HepG2 (cell line): ENCODE measurements around a stretch of chr6.

DNA sequence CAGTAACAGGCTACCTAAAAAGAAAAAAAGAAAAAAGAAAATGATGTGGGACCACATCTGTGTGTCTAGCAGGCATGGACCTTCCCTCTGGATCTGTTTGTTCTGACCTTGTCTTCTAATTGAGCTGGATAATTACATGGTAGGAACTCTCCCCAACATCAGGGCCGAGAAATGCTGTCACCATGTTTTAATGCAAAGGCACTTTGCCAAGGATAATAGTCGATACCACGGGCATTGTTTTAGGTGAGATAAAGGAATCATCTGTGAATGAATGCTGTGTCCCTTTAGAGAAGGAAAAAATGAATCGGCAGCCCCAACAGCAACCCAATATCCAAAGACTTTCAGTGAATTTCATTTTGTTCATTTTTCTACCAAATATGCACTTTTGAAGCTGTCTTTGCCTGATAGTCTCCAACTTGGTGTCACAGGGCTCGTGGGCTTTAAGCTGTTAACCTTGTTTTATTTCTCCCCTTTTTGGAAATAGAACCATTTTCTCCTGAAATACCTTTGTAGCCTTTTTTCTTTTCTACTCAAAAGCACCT is 149.2 kb downstream of the ZDHHC14 start:
- RRBS, 2 experiments, result no CpG with 5 or more reads among the region's 5 CpGs
CAGE:
- cytosol, long polyA minus RNA, result no peak
- cytosol, long polyA plus RNA, result no peak
- long polyA plus RNA, result no peak
- nucleus, long polyA minus RNA, result no peak
- nucleus, long polyA plus RNA, result no peak

- RRBS, 2 experiments, result no CpG with 5 or more reads among the region's 2 CpGs
CAGE:
- cytosol, long polyA minus RNA, result no peak
- cytosol, long polyA plus RNA, result no peak
- long polyA plus RNA, result no peak
- nucleus, long polyA minus RNA, result no peak
- nucleus, long polyA plus RNA, result no peak
These were observed 198.8 kb downstream of the ZDHHC14 start for GRCh38 chr6:157579761-157580154.

DNA sequence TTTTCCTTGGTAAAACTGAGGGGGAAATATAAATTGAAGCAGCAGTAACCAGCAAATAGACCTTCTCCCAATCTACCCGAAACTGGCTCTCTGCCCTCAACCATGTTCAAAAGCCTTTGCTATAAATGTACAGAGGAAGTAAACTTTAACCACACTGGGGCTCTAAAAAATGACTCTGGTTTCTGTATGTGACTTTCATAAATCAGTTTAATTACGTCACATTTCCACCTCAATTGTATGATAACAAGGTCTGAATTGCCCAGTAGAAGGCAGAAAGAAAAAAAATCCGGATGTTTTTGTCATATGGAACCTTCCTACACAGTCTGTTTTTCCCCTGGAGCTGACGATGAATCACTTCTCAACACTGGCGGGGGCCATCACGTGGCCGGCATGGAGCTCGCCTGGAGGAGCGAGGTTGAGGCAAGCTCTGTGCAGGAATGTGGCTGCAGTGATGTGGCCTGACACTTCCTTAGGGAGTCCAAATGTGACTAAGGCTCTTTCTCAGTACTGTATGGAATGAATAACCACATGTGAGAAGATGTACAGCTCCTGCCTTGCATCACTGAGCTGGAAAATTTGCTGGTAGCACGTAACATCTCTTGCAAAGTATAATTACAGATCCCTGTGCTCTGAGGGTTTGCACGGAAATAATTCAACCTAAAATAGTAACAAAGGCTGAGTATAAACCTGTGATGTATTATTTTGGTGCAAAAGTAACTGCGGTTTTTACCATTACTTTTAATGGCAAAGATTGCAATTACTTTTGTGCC is 58.6 kb upstream of the SNX9 start:
- RRBS, 2 experiments, result 1 to 2% methylated on average over 4 of the region's 12 CpGs
CAGE:
- cytosol, long polyA minus RNA, result no peak
- cytosol, long polyA plus RNA, result no peak
- long polyA plus RNA, result no peak
- nucleus, long polyA minus RNA, result no peak
- nucleus, long polyA plus RNA, result no peak

GRCh38 chr6:157780030-157780229 is 43.1 kb upstream of the SNX9 start:
- RRBS, 2 experiments, result no CpG with 5 or more reads among the region's 4 CpGs
CAGE:
- cytosol, long polyA minus RNA, result no peak
- cytosol, long polyA plus RNA, result no peak
- long polyA plus RNA, result no peak
- nucleus, long polyA minus RNA, result no peak
- nucleus, long polyA plus RNA, result no peak

GRCh38 chr6:157872183-157872932 is 49.3 kb downstream of the SNX9 start:
- RRBS, 2 experiments, result no CpG with 5 or more reads among the region's 7 CpGs
CAGE:
- cytosol, long polyA minus RNA, result no peak
- cytosol, long polyA plus RNA, result no peak
- long polyA plus RNA, result no peak
- nucleus, long polyA minus RNA, result no peak
- nucleus, long polyA plus RNA, result no peak

DNA sequence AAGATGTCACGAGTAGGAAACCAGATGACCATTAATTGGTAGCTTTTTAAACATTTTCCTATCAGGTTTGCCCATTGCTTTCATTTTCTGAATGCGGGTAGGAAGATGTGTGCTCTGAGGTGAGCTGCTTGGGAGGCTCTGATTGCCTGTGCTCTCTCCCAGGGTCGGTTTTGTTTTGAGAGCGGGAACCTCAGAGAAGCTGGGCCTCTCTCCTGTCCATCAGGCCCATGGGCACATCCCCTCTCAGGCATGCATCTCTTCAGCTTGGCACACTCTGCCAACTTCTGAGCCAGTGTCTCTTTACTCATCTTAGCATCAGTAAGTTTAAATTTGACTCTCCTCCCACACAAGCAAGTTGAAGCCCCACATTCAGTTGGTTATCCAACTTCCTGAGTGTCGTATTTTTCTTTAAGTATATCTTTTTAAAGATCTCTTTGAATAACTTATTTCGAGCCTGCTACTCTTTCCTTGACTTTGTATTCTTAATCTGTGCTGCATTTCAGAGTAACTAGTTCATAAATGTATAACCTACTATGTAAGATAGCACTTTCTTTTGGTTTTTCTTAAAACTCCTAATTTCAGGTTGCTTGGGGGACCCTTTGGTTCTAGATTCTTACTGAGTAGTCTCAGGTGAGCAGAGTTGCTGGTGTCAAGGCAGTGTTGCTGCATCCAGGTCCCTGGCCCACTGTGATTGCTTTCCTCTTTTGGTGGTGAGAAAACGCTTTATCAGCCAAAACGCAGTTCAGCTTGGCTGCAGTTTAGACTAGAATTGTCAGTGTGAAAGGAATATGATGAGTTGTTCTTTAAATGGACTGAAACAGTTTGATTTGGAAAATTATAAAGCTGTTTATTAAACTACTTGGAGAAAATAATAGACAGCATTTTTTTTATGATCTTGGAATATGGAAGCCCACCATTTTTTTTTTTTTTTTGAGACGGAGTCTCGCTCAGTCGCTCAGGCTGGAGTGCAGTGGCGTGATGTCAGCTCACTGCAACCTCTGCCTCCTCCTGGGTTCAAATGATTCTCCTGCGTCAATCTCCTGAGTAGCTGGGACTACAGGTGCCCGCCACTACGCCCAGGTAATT is 54.8 kb downstream of the SNX9 start:
- RRBS, 2 experiments, result no CpG with 5 or more reads among the region's 15 CpGs
CAGE:
- cytosol, long polyA minus RNA, result no peak
- cytosol, long polyA plus RNA, result no peak
- long polyA plus RNA, result no peak
- nucleus, long polyA minus RNA, result no peak
- nucleus, long polyA plus RNA, result no peak

GRCh38 chr6:157878602-157879379 is 55.7 kb downstream of the SNX9 start:
- RRBS, 2 experiments, result no CpG with 5 or more reads among the region's 13 CpGs
CAGE:
- cytosol, long polyA minus RNA, result no peak
- cytosol, long polyA plus RNA, result no peak
- long polyA plus RNA, result no peak
- nucleus, long polyA minus RNA, result no peak
- nucleus, long polyA plus RNA, result no peak

- RRBS, 2 experiments, result no CpG with 5 or more reads among the region's 12 CpGs
CAGE:
- cytosol, long polyA minus RNA, result no peak
- cytosol, long polyA plus RNA, result no peak
- long polyA plus RNA, result no peak
- nucleus, long polyA minus RNA, result no peak
- nucleus, long polyA plus RNA, result no peak
These were observed 62.3 kb downstream of the SNX9 start for GRCh38 chr6:157885093-157886029.

DNA sequence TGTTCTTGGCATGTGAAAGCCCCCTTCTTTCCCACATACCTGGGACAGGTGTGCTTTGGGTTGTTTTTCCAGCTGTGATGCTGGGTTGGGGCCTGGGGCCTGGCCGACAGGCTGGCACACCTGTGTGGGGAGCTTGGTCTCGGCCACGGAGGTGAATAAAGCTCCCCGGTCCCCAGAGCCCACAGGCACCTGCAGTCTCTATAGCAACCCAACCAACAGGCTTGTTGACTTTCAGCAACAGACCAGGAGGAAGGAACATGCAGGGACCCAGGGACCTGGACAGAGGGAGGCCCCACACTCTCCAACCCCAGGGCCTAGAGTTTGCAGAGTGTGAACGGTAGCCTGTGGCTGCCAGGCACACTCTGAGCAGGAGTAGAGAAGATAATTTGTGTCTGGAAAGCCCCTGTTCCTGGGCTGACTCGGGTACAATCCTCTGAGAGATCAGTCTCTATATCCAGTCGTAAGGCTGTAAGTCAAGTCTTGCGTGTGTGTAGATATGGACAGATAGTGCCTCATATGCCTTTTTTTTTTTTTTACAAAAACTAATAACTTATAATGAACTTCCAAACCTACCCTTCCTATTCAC is 14.6 kb upstream of the SYNJ2 start:
- RRBS, 2 experiments, result no CpG with 5 or more reads among the region's 8 CpGs
CAGE:
- cytosol, long polyA minus RNA, result no peak
- cytosol, long polyA plus RNA, result no peak
- long polyA plus RNA, result no peak
- nucleus, long polyA minus RNA, result no peak
- nucleus, long polyA plus RNA, result no peak

DNA sequence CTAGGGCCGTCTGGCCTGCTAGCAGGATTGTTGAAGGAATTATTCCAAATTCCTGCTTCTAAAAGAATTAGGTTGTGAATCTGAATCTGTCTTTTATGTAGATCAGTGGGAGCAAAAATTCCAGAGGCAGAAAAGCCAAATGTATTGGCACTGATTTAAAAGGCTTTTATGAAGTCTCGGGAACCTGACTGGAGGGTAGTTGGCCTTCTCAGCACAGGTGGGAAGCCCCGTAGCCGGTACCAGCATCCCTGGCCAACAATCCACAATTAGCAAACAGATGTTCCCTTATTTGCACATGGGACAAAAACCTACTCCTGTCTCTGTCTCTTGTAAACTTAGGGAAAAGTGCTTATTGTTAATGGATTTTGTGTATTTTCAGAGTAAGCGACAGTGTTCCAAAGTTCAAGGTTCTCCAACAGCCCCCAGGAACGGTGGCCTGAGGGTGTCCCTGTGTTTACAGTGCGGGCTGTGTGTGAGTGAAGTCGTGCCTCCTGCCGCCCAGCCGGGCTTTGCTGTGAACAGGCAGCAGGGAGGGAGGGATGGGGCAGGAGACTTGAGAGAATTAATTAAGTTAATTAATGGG is 3.7 kb downstream of the SYNJ2 start:
- RRBS, 2 experiments, result no CpG with 5 or more reads among the region's 10 CpGs
CAGE:
- cytosol, long polyA minus RNA, result no peak
- cytosol, long polyA plus RNA, result no peak
- long polyA plus RNA, result no peak
- nucleus, long polyA minus RNA, result no peak
- nucleus, long polyA plus RNA, result no peak

GRCh38 chr6:157989969-157990329 is 8.3 kb downstream of the SYNJ2 start:
- RRBS, 2 experiments, result no CpG with 5 or more reads among the region's 13 CpGs
CAGE:
- cytosol, long polyA minus RNA, result no peak
- cytosol, long polyA plus RNA, result no peak
- long polyA plus RNA, result no peak
- nucleus, long polyA minus RNA, result no peak
- nucleus, long polyA plus RNA, result no peak

DNA sequence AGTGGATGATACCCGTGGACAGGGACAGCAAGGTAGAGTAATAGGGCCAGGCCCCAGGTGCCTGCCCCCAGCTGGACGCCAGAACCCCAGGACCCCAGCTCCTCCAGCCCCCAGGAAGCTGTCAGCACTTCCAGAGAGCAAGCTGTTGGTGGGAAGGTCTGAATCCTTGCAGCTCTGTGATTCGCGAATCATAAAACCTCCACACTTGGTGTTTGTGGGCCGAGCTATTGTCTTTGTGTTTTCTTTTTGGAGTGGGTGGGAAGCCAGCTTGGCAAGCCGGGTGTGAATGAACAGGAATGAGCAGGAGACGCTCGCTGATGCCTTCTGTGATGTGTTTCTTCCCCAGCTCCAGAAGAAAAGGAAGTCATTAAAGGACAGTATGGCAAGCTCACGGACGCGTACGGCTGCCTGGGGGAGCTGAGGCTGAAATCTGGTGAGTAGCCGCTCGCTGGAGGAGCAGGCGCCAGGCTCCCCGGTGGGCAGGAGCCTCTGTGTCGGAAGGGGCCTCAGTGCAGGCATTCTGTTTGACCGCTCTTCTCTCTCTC is 35.3 kb downstream of the SYNJ2 start:
- RRBS, 2 experiments, result no CpG with 5 or more reads among the region's 18 CpGs
CAGE:
- cytosol, long polyA minus RNA, result no peak
- cytosol, long polyA plus RNA, result no peak
- long polyA plus RNA, result no peak
- nucleus, long polyA minus RNA, result no peak
- nucleus, long polyA plus RNA, result no peak

- RRBS, 2 experiments, result no CpG with 5 or more reads among the region's 6 CpGs
CAGE:
- cytosol, long polyA minus RNA, result no peak
- cytosol, long polyA plus RNA, result no peak
- long polyA plus RNA, result no peak
- nucleus, long polyA minus RNA, result no peak
- nucleus, long polyA plus RNA, result no peak
These were observed 52.6 kb downstream of the SYNJ2 start for GRCh38 chr6:158034279-158034673.

DNA sequence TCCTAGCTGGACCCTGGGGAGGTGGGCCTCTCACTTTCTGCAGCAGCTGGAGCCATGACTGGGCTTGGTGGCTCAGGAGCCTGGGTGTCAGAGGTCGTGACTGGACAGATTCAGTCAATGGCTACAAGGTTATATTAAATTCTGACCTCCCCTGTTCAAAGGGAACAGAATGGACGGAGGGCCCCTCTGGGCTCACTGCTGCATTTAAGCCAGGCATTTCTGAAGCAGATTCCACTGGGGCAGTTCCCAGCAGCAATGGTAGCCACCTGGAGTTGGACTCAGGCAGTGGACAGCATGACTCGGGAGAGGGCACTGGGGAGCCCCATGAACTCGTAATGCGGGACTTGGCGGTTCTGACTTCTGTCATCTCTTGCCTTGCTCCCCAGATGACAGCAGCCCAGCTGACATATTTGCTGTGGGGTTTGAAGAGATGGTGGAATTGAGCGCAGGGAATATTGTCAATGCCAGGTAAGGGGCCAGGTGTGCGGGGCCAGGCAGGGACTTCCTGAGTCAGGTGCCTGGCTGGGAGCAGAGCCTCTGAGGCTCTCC is 86.7 kb downstream of the SYNJ2 start:
- RRBS, 2 experiments, result no CpG with 5 or more reads among the region's 8 CpGs
CAGE:
- cytosol, long polyA minus RNA, result no peak
- cytosol, long polyA plus RNA, result no peak
- long polyA plus RNA, result no peak
- nucleus, long polyA minus RNA, result no peak
- nucleus, long polyA plus RNA, result no peak

GRCh38 chr6:158290030-158290433 is 22.2 kb upstream of the TULP4 start:
- RRBS, 2 experiments, result no CpG with 5 or more reads among the region's 3 CpGs
CAGE:
- cytosol, long polyA minus RNA, result no peak
- cytosol, long polyA plus RNA, result no peak
- long polyA plus RNA, result no peak
- nucleus, long polyA minus RNA, result no peak
- nucleus, long polyA plus RNA, result no peak

GRCh38 chr6:158313822-158314420 is 1.7 kb downstream of the TULP4 start:
- RRBS, 2 experiments, result no CpG with 5 or more reads among the region's 11 CpGs
CAGE:
- cytosol, long polyA minus RNA, result no peak
- cytosol, long polyA plus RNA, result no peak
- long polyA plus RNA, result no peak
- nucleus, long polyA minus RNA, result no peak
- nucleus, long polyA plus RNA, result no peak

GRCh38 chr6:158611371-158612498 is 32.8 kb downstream of the DYNLT1 start:
- RRBS, 2 experiments, result no CpG with 5 or more reads among the region's 21 CpGs
CAGE:
- cytosol, long polyA minus RNA, result no peak
- cytosol, long polyA plus RNA, result no peak
- long polyA plus RNA, result no peak
- nucleus, long polyA minus RNA, result no peak
- nucleus, long polyA plus RNA, result no peak

- RRBS, 2 experiments, result no CpG with 5 or more reads among the region's 26 CpGs
CAGE:
- cytosol, long polyA minus RNA, result no peak
- cytosol, long polyA plus RNA, result no peak
- long polyA plus RNA, result no peak
- nucleus, long polyA minus RNA, result no peak
- nucleus, long polyA plus RNA, result no peak
These were observed 18.7 kb downstream of the DYNLT1 start for GRCh38 chr6:158625465-158626639.

- RRBS, 2 experiments, result no CpG with 5 or more reads among the region's 15 CpGs
CAGE:
- cytosol, long polyA minus RNA, result no peak
- cytosol, long polyA plus RNA, result no peak
- long polyA plus RNA, result no peak
- nucleus, long polyA minus RNA, result no peak
- nucleus, long polyA plus RNA, result no peak
These were observed 11.2 kb downstream of the DYNLT1 start for GRCh38 chr6:158632989-158634108.

DNA sequence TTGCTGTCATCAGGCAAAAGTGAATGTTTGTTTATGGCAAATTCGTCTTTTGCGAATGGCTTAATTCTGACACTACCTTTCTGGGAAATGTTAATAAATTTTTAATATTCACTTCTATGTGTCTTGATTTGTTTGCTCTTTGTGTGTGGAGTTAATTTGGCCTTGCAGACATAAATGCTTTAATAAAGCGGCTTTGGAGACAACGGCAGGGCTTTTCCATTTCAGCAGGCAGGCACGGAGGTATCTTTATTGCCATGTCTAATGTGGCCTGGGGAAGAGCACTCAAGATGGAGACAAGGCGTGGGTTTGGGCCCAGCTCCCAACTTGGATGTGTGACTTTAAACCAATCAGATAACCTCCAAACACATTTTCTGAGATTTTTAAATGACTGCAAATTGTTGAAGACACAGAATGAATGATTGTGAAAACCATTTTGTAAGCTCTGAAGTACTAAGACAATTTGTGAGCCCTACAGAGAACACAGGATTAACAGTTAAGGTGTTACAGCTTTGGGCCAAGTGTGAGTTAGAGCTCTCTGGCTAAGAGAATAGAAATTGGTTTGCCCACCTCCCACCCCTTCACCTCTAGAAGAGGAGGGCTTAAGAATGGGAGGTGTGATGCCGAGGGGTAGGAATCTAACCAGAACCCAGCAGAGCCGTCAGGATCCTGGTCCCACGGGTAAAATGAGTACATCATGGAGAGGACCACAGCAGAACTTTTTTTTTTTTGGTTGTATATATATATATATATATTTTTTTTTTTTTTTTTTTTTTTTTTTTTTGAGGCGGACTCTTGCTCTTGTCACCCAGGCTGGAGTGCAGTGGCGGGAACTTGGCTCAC is 9.0 kb downstream of the DYNLT1 start:
- RRBS, 2 experiments, result no CpG with 5 or more reads among the region's 11 CpGs
CAGE:
- cytosol, long polyA minus RNA, result no peak
- cytosol, long polyA plus RNA, result no peak
- long polyA plus RNA, result no peak
- nucleus, long polyA minus RNA, result no peak
- nucleus, long polyA plus RNA, result no peak